OVCAR3 (cell line): ENCODE results near the gene DDX17.

- RRBS: no CpG with 5 or more reads among the region's 11 CpGs
Measured at GRCh38 chr22:38040971-38041276, 16.3 kb upstream of the PICK1 start.

DNA sequence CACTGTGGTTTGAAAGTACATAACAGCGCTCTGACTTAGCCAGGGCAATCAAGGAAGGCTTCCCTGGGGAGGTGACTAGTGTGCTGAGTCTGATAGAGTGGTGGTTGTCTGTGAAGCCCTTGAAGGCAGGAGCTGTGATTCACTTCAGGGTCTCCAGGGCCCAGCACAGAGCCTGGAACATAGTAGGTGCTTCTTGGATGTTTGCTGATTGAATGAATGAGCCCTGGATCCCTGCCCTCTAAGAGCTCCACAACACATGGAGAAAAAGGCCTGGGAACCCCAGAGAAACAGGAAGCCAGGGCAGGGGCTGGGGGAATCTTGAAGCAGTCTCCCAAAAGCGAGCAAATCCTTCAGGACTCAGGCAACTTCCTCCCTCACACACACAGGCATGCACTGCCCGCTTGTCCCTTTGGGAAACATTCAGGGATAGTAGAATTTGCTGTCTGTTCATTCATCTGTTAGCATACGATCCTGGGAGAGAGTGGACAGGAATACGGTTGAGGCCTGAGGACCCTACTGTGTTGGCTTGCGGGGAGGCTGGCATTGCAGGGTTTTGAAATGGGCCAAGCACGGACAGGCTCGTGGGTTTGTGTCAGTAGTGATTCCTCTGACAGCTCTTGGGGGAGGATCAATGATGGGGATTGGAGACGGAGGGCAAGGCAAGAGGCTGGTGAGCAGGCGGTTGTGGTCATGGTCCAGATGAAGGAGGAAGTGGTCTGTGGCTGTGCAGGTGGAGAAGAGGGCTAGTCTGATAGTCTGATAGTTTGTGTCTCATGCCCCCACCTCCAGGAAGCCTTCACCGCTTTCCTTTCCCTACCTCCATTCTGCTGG lies 2.7 kb downstream of the MAFF start:
- RRBS: no CpG with 5 or more reads among the region's 11 CpGs

DNA sequence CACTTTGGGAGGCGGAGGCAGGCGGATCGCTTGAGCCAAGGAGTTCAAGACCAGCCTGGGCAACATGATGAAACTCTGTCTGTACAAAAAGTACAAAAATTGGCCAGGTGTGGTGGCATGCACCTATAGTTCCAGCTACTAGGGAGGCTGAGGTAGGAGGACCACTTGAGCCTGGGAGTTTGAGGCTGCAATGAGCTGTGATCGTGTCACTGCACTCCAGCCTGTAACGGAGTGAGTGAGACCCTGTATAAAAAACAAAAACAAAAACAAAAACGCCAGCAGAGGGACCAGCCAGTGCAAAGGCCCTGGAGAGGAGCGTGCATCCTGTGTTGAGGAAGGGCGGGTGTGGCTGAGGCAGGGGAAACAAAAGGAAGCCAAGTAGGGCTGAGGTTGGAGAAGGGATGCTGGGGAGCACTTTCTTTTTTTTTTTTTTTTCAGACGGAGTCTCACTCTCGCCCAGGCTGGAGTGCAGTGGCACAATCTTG lies 9.1 kb downstream of the MAFF start:
- RRBS: no CpG with 5 or more reads among the region's 10 CpGs

- RRBS: no CpG with 5 or more reads among the region's 9 CpGs
Measured at GRCh38 chr22:38246674-38247335, 26.0 kb downstream of the TMEM184B start.

DNA sequence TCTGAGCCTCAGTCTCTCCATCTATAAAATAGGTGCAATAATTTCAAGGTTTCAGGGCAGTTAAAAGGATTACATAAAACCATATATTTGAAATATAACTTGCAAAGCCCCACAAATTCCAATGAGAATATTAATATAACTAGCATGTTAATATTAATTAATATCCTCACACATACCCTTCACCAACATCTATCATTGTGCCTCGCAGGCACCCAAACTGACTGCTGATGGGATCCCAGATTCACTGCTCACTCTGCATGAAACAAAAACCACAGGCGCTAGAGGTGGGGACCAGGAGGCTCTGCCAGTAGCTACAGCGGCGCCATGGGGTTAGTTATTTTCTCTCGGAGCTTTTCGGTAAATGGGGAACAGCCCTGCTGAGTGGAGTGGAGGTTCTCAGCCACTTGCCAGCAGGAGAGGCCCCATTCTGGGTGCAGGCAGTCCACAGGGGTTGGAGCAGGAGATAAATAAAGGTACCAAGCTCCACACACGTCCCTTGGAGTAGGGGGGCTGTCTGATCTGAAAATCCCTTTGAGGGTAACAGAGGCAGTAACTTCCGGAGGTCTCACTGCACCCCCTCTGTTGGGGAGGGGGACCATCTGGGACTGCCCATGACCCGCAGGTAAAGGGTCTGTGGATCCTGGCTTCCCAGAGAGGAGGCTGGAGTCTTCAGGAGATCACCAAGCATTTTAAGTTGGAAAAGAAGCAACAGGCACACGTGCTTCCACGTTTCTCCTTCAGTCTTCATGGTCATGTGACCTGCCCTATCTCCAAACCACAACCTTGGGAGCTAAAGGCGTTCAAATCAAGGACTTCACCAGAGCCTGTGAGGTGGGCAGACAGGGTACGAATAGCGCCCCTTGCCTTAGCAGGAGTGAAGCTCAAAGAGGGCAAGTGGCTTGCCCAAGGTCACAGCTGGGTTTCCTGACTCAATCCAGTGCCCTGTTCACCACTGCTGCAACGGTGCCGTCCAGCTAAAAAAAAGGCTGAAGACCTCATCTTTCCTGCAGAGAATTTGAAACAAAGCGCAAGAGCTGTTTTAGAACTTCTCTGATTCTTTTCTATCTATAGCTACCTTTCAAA lies 6.9 kb downstream of the TMEM184B start:
- RRBS: no CpG with 5 or more reads among the region's 17 CpGs

DNA sequence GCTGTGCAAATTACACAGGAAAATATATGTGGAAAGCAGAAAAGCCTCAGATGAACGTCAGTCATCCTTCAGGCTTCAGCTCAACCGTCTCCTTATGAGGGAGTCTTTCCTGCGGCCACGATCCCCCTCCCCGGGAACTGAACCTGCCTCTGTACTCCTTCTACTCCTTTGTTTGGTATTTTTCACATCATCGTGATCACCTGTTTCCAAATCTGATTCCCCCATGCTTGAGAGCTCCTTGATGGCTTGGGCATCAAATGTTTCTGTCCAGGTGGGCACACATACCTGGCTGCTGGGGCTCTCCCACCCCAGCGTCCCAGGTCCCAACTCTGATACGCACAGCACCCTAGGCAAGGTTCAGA lies 1.4 kb downstream of the TMEM184B start:
- RRBS: no CpG with 5 or more reads among the region's 8 CpGs

- RRBS: no CpG with 5 or more reads among the region's 29 CpGs
Measured at GRCh38 chr22:38290894-38291995, 18.4 kb upstream of the TMEM184B start.

DNA sequence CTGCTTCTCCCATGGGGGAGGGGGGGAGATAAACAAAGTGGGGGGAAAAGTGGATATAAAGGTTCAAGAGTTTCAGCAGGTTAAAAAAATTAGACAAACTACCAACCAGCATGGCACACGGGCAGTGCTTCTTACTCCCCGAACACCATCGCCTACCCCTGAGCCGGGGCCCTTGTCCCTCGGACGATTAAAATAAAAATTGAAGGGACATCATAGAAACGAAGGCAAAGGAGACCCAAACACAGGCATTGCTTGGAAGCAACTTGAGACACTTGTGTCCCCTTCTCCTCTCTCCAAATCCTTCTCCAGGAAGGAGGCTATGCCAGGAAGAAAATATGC lies 1.2 kb downstream of the CSNK1E start:
- RRBS: no CpG with 5 or more reads among the region's 7 CpGs

- RRBS: no CpG with 5 or more reads among the region's 7 CpGs
Measured at GRCh38 chr22:38444079-38444482, 10.9 kb downstream of the KCNJ4 start.

- RRBS: no CpG with 5 or more reads among the region's 5 CpGs
Measured at GRCh38 chr22:38493623-38494204, 12.4 kb downstream of the DDX17 start.

GRCh38 chr22:38498233-38498782 lies 7.8 kb downstream of the DDX17 start:
- RRBS: no CpG with 5 or more reads among the region's 9 CpGs

GRCh38 chr22:38506131-38506416 lies at the start of gene DDX17:
DDX17 (minus strand) TSS chr22:38506311.
- RRBS: no CpG with 5 or more reads among the region's 37 CpGs

- RRBS: no CpG with 5 or more reads among the region's 3 CpGs
Measured at GRCh38 chr22:38704553-38704934, 1.2 kb upstream of the GTPBP1 start.

DNA sequence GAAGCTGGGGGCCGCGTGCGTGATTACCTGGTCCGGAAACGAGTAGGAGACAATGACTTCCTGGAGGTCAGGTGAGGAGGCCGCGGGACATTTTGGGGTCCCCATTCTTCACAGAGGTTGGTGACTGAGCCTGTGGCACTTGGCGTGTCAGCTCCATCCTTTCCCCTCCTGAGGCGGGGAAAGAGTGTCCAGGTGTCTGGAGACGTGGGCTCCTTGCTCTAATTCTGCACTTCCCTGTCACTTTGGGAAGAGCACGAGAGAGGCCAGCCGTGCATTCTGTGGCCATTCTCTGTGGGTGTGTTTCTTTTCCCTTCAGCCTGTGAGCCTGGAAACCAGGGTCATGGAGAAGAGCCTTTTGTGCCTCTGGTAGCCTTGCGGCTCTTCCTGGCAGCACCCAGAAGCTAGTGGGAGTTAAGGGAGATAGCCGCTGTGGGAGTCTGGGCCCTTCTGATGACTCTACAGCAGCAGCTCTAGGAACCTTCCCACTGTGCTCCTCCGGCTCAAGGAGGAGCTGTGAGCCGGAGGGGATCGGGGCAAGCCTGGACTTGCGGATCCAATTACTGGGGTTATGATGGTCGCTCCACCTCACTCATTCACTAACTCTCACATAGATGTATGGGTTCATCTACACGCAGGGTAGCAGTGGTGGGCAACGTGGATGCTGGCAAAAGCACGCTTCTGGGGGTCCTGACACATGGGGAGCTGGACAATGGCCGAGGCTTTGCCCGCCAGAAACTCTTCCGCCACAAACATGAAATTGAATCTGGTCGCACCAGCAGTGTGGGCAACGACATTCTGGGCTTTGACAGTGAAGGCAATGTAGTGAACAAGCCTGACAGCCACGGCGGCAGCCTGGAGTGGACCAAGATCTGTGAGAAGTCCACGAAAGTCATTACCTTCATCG lies 10.5 kb downstream of the GTPBP1 start:
- RRBS: no CpG with 5 or more reads among the region's 31 CpGs

DNA sequence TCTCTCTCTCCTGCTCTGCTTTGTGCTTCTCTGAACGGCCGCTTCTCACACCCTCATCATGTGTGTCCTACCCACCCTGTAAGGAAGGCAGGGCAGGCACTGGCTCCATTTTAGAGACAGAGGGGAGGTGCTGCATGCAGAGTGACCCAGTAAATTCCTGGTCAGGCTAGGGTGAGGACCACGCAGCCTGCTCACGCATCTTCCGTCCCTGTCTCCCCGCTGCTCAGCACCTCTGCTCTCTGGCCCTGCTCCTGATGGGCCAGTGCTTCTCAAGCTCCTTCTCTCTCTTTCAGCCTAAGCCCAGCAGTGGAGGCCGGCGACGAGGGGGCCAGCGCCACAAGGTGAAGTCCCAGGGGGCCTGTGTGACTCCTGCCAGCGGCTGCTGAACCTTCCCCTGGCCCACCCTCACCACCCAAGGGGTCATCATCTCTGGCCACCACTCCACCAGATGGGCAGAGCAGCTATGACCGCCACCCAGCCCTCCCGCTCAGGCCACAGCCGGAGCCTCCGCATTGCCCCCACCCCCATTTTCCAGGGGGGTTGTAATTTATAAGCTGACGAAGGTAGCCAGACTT lies 24.7 kb downstream of the GTPBP1 start:
- RRBS: 97% methylated on average over 3 of the region's 16 CpGs

DNA sequence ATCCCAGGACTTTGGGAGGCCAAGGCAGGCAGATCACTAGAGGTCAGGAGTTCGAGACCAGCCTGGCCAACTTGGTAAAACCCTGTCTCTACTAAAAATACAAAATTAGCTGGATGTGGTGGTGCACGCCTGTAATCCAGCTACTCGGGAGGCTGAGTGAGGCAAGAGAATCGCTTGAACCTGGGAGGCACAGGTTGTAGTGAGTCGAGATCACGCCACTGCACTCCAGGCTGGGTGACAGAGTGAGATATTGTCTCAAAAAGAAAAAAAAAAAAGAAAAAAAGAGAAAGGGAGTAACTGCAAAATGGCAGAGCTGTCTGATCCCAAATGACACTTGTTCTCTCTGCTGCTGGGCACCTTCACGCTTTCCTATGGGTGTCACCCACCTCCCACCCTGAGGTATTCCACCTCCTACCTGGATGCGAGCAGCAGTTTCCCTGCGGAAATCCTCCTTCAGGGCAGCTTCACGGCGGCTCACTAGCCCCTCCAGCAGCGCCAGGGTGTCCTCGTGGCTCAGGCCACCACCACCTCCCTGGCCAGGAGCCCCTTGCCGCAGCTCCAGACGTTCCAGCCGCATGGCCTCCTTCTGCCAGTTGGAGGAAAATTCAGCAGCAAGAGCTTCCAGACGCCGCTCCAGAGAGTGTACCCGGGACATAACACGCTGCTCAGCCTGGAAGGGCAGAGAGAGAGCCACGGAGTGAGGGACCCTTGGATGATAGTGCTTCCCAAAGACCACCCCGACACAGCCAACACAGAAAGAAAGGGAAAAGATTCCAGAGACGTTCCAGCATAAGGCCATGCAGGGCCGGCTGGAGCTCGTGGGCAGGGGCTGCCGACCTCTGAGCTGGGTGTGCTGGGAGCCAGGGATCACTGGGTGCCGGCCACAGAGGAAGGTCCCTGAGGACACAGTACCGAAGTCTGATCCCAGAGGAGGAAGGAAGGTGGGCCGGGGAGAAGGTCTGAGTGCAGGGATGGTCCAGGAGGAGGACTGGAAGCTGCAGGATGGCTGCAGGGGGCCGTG lies 13.6 kb downstream of the SUN2 start:
- RRBS: no CpG with 5 or more reads among the region's 30 CpGs

- RRBS: no CpG with 5 or more reads among the region's 13 CpGs
Measured at GRCh38 chr22:38881361-38881927, 9.4 kb upstream of the CBX6 start.

DNA sequence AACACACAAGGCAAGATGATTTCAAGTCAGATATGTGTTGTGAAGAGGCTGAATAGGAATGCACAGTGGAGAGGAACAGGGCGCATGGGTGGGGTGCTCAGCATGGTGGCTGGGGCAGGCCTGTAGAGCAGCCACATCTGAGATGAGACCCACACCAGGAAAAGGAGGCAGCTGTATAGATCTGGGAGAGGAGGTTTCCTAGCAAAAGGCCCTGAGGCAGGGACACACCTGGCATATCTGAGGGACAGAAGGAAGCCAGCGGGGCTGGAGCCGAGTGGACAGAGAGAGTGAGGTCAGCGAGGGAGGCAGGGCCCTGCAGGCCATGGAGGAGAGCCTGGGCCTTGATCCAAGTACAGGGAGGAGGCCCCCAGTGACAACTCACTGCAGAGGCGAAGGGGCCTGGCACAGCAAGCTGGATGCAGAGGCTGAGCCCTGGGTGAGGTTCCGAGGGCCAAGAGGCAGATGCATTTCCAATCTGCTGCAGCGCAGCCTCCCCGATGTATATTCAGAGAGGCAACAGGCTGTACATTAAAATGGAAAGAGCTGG lies 10.4 kb upstream of the CBX6 start:
- RRBS: no CpG with 5 or more reads among the region's 8 CpGs

GRCh38 chr22:38952345-38952918 lies 5.0 kb upstream of the APOBEC3A start:
- RRBS: no CpG with 5 or more reads among the region's 11 CpGs

GRCh38 chr22:38953228-38953868 lies 4.1 kb upstream of the APOBEC3A start:
- RRBS: 90% methylated on average over 2 of the region's 12 CpGs